Suprapubic skin (tissue), 4 donors: ENCODE measurements around the genes PCYT2, DUS1L and FASN.

DNA sequence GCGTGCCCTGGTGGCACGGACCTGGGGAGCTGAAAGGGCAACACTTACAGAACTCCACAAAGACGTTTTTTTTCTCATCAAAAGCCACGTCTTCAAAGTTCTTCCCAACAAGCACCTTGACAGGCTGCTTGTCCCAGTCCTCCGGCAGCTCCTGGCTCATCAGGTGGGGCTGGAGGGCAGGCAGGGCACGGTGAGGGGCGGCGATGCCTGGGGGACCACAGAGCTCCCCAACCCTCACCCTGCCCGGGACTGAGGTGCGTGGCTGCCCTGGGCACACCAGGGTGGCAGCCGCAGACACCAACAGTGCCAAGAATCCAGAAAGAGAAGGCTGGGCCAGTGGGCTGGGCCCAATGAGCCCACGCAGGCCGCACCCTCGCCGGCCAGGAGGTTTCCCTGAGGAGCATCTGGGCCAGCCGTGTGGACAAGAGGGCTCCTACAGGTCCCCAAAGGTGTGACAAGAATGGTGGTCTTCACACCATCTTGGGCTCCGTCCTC lies 11.0 kb upstream of the PPP1R27 start:
- PRO-cap = no peak
- RAMPAGE, long total RNA, 4 experiments = start-site peak on the minus strand in 2 of 4 experiments, centred at positions 89 to 279 of the sequence, 33 to 76 reads per replicate

GRCh38 chr17:81859034-81859419 lies 1.3 kb downstream of the P4HB start:
- PRO-cap = no peak
- RAMPAGE, long total RNA, 4 experiments = no peak in any of the 4 experiments

- PRO-cap = no peak
- RAMPAGE, long total RNA, 4 experiments = no peak in any of the 4 experiments
Measured at GRCh38 chr17:81879111-81880304, 8.4 kb upstream of the ARHGDIA start.

DNA sequence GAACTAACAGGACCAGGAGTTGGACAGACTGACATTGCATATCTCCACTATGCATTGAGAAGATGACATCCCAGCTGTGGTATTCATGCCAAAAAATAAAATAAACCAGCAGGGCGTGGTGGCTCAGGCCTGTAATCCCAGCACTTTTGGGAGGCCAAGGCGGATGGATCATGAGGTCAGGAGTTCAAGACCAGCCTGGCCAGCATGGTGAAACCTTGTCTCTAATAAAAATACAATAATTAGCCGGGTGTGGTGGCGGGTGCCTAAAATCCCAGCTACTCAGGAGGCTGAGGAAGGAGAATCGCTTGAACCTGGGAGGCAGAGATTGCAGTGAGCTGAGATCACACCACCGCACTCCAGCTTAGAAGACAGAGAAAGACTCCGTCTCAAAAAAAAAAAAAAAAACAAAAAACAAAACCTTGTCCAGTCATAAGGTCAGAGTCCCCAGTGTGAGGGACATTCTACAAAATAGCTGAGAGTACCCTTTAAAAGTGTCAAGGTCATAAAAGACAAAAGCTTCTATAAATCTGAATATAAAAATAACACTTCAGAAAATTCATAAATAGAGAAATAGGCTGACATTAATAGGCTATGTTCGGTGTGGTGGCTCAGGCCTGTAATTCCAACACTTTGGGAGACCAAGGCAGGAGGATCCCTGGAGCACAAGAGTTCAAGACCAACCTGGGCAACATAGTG lies 9.6 kb upstream of the ARHGDIA start:
- PRO-cap = no peak
- RAMPAGE, long total RNA, 4 experiments = no peak in any of the 4 experiments

GRCh38 chr17:81890925-81891091 lies 578 bp downstream of the ALYREF start:
- PRO-cap = no peak
- RAMPAGE, long total RNA, 4 experiments = no peak in any of the 4 experiments

- PRO-cap = no peak
- RAMPAGE, long total RNA, 4 experiments = no peak in any of the 4 experiments
Measured at GRCh38 chr17:81910236-81910897, 832 bp downstream of the PCYT2 start.

GRCh38 chr17:81911309-81912138 lies at the start of gene PCYT2:
Gene PCYT2, minus strand, starts transcription at chr17:81911399.
- PRO-cap = bidirectional peak, plus-strand start at chr17:81911730, minus-strand start at chr17:81911399; unidirectional peak, plus-strand start at chr17:81911892
- RAMPAGE, long total RNA, 4 experiments = no peak in any of the 4 experiments

GRCh38 chr17:81913965-81915055 lies 3.1 kb upstream of the PCYT2 start:
- PRO-cap = no peak
- RAMPAGE, long total RNA, 4 experiments = start-site peak on the minus strand in 1 of 4 experiments, at chr17:81914448-81915100 at its widest, 7 to 12 reads per replicate

- PRO-cap = no peak
- RAMPAGE, long total RNA, 4 experiments = no peak in any of the 4 experiments
Measured at GRCh38 chr17:82022541-82022771, 222 bp downstream of the CENPX start.

DNA sequence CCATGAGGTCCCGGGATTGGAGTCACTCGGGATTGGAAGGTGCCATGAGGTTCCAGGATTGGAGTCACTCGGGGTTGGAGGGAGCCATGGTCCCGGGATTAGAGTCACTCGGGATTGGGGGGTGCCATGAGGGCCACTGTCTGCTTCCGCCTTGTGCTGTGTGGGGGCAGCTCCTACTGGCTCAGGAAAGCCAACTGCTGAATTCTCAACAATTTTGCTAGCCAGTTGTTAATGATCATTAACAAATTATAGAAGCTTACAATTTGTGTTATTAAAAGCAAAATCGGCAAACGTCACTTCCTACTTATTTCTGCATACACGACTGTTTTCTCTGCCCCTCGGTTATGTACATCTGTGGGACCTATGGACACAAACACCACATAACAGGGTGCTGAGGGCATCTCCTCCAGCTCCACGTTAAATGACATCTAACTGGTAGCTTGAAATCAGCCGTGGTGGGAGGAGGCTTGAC lies 2.6 kb downstream of the DCXR start:
- PRO-cap = no peak
- RAMPAGE, long total RNA, 4 experiments = no peak in any of the 4 experiments

- PRO-cap = bidirectional peak, plus-strand start at chr17:82065873, minus-strand start at chr17:82065804
- RAMPAGE, long total RNA, 4 experiments = no peak in any of the 4 experiments
Measured at GRCh38 chr17:82065325-82066198, at the start of gene DUS1L. Gene DUS1L, minus strand, starts transcription at chr17:82065804.

DNA sequence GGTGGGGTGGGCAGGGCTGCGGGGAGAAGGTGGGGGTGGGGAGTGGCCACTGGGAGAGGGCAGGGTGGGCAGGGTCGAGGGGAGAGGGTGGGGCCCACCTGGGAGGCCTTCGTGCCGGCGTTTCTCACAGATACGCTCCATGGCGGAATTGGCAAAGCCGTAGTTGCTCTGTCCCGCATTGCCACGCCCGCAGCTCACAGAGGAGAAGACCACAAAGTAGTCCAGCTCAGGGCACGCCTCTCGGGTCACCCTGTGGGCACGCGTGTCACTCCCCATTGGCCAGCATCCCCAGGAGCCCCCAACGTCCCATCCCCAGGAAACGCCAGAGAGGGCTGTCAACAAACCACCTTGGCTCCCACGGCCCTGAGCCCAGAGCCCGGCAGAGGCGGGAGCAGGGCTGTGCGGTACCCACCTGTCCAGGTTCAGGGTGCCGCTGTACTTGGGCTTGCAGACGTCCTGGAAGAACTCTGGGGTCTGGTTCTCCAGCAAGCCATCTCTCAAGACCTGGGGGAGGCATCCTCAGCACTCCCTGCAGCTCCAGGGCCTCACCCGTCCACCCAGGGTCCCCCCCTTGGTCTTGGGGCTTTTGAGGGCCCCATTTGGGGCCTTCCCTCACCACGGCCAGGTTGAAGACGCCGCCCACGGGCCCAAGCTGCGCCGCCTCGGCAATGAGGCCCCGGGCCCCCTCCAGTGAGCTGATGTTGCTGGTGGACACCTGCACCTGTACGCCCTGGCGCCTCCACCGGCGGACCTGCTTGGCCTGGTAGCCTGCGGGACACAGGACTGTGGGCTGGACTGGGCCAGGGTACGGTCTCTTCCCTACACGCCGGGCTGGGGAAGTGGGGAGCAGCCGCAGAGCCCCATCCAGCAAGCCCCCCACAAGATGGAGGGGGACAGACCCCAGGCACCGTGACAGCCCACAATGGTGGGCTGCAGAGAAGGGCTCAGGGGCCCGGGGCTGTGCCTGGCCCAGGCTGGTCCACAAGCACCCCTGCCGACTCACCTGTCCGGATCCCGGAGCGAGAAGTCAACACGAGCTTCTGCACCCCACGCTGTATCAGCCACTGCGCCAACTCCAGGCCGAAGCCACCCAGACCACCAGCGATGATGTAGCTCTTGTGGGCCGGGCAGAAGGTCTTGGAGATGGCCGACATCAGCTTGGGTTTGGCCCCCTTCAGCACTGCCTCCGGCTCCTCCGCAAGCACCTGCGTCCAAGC lies 15.7 kb downstream of the FASN start:
- PRO-cap = no peak
- RAMPAGE, long total RNA, 4 experiments = no peak in any of the 4 experiments

DNA sequence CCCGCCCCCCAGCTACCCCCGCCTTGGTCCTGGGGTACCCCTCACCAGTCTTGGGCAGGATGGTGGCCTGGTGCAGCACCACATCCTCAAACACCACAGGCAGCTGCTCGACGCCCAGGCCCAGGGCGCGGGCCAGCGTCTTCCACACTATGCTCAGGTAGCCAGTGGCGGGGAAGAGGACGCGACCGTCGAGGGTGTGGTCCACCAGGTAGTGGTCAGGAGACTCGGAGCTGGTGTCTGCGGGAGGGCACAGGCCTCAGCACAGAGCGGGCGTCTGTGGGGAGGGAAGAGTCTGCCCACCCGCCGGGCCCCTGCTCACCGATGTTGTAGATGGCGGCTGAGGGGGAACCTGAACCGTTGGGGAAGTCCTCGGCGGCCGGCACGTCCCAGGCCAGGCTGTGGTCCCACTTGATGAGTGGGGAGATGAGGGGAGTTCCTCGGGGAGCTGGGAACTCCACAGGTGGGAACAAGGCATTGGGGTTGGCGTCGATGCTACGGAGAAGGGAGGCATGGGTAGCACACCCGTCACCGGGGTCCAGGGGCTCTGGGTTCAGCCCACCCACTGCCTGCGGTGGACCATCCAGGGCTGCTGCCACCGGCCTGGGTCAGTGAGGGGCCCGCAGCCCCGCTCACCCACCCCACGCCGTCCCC lies 9.8 kb downstream of the FASN start:
- PRO-cap = no peak
- RAMPAGE, long total RNA, 4 experiments = no peak in any of the 4 experiments

DNA sequence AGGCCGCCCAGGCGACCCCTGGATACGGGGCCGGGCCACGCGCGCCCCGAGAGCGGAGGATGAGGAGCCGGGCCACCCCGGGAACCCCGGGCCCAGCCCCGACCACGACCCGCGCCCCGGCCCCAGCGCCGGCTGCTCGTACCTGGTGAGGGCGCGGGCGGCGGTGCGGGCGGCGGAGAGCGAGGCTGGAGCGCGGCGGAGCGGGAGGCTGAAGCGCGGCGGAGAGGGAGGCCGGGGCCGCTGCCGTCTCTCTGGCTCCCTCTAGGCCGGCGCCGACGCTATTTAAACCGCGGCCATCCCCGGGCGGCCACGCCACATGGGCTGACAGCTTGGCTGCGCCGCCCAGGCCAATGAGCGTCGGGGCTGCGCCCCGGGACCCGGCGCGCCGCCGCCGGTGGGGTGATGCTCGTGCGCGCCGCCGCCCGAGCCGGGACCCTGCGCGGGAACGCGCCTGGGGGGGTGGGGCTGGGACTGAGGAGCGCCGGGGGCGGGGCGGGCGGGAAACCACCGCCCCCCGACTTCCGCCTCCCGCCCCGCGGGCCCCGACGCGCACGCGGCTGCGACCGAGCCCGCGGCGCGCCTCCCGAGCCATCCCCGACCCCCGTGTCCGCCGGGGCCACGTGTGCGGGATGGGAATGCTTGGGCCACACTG lies at the start of gene FASN:
Gene FASN, minus strand, starts transcription at position 258 of the 652 bp plus-strand sequence.
- PRO-cap = bidirectional peak, plus-strand start at position 538 of the sequence, minus-strand start at position 258 of the sequence
- RAMPAGE, long total RNA, 4 experiments = start-site peak on the minus strand in 4 of 4 experiments, centred at positions 202 to 264 of the sequence, 51 to 184 reads per replicate

DNA sequence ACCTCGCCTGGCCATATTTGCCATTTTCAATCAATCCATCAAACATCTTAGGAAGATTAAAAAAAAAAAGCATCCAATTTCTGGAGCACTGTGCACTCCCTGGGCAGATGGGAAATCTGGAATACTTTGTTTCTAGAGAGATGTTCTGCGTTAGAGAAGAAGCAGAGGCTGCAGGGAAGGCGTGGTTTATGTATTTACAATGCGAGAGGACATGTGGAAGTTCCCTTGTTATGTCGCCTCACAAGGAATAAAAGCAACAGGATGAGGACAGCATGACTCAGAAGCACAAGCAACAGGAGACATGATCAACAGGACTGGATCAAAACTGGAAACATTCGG lies 52.7 kb downstream of the CCDC57 start:
- PRO-cap = no peak
- RAMPAGE, long total RNA, 4 experiments = no peak in any of the 4 experiments

- PRO-cap = no peak
- RAMPAGE, long total RNA, 4 experiments = no peak in any of the 4 experiments
Measured at GRCh38 chr17:82217117-82218324, 4.9 kb upstream of the CCDC57 start.

GRCh38 chr17:82230645-82231872 lies 2.2 kb downstream of the SLC16A3 start:
- PRO-cap = no peak
- RAMPAGE, long total RNA, 4 experiments = no peak in any of the 4 experiments

DNA sequence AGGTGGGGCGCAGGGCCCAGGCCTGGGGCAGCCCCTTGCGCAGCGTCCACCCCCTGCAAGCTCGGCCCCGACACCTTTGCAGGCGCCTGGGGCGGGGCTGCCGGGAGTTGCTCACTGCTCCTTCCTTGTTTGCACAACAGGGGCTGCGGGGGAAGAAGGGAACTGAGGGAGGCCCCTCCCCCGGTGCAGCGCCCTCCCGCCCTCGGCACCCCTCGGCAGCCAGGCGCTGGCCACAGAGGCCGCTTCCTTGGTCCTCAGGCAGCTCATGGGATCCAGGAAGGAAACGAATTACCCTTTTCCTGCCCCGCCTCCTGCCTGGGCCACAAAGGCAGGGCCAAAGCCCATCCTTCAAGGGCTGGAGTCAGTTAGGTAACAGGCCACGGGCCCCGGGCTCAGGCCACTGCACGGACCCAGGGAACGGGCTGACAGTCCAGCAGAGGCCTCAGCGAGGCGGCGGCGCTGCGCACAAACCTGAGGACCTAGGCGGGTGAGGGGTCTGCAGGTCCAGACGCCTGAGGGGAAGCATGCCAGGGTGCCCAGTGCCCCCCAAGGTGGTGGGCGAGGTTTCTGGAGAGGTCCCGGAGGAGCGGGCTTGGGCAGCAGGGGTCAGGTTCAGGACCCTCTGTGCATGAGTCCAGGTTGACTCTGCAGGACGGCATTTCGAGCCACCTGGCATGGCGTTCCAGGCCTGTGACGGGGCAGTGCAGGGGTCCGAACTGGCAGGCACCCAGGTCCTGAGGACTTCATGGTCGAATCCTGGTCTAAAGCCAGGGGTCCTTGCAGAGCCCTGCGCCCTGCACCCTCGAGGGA lies 3.2 kb downstream of the SLC16A3 start:
- PRO-cap = unidirectional peak, minus-strand start at position 72 of the sequence
- RAMPAGE, long total RNA, 4 experiments = no peak in any of the 4 experiments

GRCh38 chr17:82245164-82245537 lies 16.3 kb downstream of the SLC16A3 start:
- PRO-cap = no peak
- RAMPAGE, long total RNA, 4 experiments = no peak in any of the 4 experiments

- PRO-cap = no peak
- RAMPAGE, long total RNA, 4 experiments = no peak in any of the 4 experiments
Measured at GRCh38 chr17:82258456-82259701, 14.6 kb downstream of the CSNK1D start.